Mesangial cell (primary cell): ENCODE results near the gene H2AC25.

DNA sequence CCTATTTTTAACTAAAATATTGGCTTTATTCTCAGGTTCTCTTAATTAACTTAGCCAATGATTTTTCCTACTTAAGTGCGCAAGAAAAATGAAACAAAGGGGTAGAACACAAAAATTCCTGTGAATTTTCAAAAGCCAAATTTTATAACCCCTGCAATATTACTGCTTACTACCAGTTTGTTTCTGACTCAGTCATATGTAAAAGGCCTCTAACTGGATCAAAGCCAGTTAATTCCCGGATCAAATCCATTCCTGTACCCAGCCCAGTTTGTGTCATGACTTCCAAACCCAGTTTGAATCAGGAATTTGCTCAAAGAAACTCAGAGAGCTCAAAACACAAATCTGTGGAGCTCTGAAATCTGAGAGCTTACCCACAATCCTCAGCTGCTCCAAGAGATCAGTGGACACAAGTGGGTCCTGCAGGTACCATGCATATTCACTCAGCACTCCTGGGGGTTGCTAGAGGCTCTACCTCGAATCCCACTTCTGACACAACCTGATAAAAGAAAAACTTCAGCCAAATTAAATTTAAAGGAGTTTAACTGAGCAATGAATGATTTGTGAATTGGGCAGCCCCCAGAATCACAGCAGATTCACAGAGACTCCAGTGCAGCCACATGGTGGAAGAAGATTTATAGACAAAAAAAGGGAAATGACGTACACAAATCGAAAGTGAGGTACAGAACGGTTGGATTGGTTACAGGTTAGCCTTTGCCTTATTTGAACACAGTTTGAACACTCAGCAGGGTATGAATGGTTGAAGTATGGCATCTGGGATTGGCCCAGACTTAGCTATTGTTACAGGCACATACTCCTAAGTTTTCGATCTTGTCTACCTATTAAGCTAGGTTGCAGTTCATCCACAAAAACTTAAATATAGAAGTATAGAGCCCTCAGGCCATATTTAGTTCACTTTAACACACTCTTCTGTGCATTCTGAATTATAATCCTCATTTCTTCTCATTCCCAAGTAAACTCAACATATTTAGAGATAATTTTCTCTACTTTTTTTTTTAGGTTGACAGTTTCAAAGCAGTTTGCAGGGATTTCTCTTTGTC is 11.9 kb upstream of the MRPL55 start:
- RAMPAGE, long total RNA = no peak

DNA sequence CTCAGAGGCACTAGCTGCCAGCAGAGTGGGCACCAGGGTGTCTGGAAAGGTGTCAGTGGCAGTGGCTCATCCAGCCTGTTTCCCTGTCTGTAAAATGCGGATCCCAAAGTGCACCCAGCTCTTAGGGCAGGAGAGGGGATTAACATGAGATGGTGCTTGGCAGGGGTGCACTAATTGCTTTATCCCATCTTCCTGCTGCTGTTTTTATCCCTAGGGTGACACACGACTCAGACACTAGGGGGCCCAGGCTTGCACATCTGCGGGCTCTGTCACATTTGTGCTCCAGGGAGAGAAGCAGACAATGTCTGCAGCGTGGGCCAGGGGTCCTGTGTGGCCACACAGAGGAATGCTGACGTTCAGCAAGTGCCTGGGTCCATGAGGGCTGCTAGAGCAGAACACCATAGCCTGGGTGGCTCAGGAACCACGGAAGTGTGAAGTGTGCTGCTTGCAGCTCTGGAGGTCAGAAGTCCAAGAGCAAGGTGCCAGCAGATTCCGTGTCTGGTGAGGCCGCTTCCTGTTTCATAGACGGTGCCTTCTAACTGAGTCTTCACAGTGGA is 19.4 kb downstream of the OBSCN start:
- RAMPAGE, long total RNA = no peak

DNA sequence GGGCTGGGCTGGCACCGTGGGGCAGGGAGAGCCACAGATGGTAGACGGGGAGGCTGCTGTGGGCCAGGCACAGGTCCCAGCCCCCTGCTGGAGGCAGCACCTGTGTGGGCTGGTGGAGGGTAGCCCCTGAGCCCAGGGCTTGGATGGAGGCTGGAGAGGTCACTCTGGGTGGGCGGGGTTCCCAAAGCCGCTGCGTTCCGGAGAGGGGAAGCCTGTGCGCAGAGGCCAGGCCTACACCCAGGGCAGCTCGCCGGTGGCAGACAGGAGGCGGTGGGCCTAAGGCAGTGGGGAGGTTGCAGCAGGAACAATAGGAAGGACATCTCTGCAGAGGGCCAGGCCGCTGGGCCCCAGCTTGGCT is 53.4 kb downstream of the TRIM11 start:
- RAMPAGE, long total RNA = no peak

GRCh38 chr1:228360573-228361394 is 45.9 kb downstream of the TRIM11 start:
- RAMPAGE, long total RNA = no peak

DNA sequence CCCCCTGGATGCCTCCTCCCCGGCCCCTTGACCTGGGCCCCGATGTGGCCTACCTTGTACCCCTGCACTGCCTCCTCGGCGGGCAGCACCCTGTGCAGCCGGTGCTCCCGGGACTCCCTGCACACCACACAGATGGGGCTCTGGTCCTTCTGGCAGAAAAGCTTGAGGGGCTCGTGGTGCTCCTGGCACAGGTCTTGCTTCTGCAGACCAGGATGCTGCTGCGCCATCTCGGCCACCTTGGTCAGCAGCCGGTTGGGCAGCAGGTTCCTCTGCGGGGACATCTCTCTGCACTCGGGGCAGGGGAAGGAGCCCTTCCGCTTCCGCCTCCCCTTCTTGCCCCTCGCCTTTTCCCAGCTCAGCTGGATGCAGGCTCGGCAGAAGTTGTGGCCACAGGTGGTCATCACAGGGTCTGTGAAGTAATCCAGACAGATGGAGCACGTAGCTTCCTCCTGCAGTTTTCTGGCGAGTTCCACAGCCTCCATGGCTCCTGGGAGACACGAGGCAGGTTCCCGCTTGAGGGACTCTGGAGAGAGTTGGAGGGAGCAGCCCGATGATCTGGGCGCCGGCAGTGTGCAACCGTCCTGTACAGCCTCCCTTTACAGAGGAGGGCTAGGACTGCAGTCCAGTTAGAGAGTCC is 2.0 kb downstream of the TRIM17 start:
- RAMPAGE, long total RNA = no peak

DNA sequence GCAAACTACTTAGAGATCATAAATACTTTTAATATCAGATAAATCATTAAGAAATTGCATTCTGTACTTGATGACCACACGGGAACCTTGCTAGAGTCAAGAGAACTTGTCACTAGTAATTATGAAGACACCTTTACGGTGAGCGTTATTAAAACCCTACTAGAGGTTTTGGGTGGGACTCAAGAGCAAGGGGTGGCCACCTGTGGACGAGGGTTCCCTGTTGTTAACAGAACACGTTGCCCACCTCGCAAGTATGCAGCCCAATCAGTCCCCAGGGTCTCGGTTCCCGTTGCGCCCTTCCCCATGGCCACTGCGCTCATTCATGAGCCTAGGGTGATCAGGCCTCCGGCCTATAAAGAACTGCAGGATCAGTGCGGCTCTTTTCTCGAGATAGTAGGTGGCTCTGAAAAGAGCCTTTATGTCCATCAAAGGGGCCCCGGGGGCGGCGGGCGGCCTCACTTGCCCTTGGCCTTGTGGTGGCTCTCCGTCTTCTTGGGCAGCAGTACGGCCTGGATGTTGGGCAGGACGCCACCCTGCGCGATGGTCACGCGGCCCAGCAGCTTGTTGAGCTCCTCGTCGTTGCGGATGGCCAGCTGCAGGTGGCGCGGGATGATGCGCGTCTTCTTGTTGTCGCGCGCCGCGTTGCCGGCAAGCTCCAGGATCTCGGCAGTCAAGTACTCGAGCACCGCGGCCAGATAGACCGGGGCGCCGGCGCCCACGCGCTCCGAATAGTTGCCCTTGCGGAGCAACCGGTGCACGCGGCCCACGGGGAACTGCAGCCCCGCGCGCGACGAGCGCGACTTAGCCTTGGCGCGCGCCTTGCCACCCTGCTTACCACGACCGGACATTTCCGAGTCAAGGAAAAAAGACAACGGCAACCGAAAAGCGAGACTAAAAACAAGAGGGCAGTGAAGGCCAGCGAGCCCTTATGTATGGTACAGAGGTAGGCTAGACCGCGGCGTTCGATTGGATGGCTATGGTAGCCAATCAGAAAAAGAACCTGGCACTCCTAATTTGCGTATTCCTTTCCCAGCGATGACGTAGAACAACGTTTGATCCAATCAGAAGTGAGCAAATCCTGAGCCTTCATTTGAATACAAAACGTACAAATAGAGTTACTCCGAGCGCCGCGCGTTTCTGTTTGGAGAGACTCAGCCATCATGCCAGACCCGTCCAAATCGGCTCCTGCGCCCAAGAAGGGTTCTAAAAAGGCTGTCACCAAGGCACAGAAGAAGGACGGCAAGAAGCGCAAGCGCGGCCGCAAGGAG is at the start of gene H2AC25:
Gene H2AC25 (minus strand): TSS at position 904 of the 1,268 bp plus-strand sequence.
- RAMPAGE, long total RNA = start-site peak on the minus strand centred at position 903 of the sequence, 10 bp wide, 236 reads

- RAMPAGE, long total RNA = no peak
Observed at GRCh38 chr1:228459164-228459726, 1.3 kb downstream of the H2BC26 start.

GRCh38 chr1:228647374-228648606 is 87.5 kb upstream of the RHOU start:
- RAMPAGE, long total RNA = no peak

GRCh38 chr1:228810775-228811264 is 75.5 kb downstream of the RHOU start:
- RAMPAGE, long total RNA = no peak

- RAMPAGE, long total RNA = no peak
Observed at GRCh38 chr1:228860681-228861291, 125.5 kb downstream of the RHOU start.

- RAMPAGE, long total RNA = no peak
Observed at GRCh38 chr1:228875676-228876215, 140.5 kb downstream of the RHOU start.

DNA sequence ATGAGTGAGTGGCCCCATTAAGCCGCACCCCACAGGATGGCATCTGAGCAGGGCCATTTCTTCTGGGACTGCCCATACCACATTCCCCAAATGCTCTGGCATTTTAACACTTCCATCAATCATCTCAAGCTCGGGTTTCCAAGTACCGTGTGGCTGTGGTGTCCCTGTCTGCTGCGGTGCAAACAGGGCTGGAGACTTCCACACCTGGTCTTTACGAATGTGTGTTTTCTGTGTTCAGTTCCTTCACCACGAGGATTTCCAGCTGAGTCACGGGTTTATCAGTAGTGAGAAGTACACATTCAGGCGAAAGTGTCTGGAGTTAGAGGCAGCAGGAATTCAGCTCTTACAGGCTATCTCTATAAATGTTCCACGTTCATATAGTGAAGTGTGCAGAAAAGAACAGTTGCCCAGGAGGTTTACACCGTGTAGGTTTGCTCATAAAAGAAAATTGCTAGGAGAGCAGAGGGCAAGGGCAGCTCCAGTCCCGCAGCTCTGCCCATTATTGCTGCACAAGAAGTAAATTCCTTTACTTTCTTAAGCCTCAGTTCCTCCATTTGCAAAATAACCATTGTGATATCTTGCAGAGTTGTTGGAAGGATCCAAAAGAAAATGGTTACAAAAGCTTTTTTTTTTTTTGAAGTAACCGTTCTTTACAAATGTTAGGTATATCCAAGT is 195.4 kb downstream of the RHOU start:
- RAMPAGE, long total RNA = no peak

GRCh38 chr1:229199360-229199717 is 71.6 kb upstream of the RAB4A start:
- RAMPAGE, long total RNA = no peak

DNA sequence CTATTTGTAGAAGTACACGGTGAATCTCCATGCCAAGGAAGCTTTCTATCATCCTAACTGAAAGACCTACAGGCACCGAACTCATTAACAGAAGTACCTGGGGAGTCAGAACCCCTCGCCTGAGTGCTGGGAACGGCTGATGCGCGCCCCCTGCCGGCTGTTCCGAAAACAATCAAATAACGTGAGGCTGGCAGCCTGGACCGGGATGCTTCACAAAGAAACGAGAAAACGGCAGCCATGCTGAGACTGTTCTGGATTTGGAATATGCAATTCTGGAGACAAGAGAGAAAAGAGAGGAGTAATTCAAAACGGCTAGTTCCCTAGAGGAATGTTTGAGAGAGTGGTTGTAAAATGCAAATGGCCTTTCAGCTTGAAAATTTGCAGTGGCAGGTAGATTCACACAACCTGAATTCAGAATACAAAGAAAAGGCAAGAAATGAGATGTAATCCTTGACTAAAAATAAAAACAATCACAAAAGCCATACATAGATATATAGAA is 43.4 kb upstream of the RAB4A start:
- RAMPAGE, long total RNA = no peak

- RAMPAGE, long total RNA = no peak
Observed at GRCh38 chr1:229272118-229273047, 1.5 kb downstream of the RAB4A start.

DNA sequence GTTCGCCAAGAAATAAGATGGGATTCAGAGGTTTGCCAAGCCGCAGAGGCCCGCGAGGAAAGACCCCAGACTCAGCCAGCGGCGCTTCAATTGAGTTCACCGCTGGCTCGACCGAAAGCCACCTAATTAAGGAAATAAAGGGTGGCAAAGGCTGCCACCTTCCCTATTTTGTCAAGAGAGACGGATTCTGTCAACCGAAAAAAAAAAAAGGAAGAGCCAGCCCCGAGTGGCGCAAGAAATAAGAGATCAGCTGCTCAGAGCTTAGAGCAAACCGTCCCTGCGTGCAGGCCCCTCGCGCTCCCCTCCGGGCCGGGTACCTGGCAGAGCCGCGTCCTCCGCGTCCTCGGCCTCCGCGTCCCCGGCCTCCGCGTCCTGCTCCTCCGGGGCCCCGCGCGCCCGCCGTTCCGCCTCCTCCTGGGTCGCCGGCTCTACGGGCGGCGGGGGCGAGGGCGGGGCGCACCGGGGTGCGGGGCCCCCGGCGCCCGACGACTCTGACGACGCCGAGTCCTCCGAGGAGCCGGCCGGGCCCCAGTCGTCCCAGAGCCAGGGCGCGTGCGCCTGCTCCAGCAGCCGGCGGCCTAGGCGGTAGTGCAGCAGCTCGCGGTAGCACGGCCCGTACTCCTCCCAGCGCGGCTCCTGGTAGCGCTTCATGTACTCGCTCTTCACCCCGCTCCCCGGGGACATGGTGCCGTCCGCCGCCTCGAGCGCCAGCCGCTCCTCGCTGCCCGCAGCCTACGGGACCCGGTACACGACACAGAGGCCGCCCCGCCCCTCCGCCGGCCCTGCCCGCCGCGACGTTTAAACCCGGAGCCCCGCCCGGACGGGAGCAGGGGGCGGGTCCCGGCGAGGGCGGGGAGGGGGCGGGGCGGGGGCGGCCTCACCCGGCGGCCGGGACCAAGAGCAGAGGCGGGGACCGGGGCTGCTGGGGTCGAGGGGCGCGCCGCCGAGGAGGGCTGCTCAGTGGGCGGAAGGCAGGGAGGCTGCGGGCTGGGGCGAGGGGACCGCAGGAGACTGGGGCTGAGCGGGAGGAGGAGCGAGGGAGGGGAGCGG is 740 bp downstream of the CCSAP start:
- RAMPAGE, long total RNA = no peak

DNA sequence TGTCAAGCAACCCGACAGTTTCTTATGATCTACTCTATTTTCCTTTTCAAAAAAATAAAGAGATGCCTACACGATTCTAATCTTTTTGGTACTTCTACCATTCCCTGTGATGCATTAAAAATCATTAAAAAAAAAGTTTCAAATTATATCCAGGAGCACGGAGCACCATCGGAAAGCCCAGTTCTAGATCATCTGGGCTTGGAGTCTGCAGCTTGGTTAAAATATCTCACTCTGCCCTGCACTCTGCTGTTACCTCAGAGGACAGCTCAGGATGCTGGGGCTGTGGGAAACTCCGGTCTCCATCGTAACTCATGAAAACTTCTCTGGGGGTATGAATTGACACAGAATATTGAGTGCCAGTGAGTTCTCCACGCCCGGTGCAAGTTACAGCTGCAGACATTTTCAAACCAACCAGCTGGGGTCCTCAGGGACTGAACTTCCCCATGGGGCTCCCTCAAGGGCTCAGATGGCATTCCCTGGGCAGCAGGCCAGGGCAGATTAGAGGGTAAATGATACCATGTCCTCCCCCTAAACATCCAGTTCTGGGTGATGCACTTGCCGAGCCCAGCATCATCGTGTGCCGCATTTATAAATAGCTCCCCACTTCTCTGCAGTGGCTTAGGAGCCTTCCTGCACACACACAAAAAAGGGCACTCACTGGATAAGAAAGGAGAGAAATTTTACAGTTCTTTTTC is 27.7 kb upstream of the CCSAP start:
- RAMPAGE, long total RNA = no peak

DNA sequence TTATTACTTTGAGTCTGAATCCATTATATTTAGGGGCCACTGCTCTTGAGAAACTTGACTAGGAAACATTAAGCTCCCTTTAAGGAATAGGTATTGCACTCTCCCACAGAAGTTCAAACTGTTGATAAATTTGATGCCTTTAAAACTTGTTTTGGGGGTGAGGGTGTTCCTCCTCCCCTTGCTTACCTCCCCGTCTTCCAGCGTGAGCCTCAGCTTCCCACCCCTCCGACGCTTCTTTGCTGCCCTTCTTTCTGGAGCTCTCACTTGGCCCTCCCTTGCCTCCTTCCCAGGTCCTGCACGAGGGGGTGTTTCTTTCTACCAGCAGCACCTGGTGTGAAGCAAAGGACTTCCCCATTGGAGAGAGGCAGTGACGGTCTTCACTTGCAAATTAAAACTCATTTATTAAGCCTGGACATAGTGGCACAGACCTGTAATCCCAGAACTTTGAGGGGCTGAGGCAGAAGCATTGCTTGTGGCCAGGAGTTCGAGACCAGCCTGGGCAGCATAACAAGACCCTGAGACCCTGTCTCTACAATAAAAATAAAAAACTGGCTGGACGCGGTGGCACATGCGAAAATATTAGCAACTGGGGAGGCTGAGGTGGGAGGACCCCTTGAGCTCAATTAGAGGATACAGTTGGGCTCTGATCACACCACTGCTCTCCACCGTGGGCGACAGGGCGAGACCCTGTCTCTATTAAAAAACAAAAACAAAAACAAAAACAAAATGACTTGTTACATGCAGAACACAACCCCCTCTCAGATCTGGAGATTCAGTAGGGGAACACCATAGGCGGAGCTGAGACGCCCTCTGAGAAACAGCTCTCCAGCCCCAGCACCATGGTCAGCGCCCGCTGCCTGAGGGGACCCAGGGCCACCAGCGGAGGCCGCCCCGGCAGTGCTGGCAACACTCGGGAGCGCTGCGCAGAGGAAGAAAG is 3.5 kb downstream of the ACTA1 start:
- RAMPAGE, long total RNA = no peak

DNA sequence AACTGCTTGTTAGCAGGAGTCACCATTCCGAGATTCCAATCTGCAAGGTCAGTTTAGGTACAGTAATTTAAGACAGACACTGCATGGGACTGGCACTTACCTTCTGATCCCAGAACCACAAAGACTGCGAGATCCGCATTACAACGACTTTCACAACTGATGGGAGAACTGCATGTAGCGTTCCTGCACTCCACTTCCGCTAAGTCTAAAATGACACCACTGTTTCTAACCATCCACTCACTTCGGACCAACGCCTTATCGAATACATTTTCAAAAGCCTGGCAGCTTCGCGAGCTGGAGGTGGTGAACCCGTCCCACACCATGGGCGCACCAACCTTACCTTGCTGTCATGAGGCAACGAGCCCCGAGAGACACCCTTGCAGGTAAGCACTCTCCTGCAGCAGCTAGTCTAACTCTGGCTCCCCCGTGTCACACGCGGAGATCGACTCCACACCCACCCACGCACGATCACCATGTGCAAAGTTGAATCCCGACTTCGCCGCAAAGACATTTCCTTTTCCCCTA is 903 bp downstream of the TAF5L start:
- RAMPAGE, long total RNA = no peak

GRCh38 chr1:229694175-229694861 is 68.3 kb downstream of the URB2 start:
- RAMPAGE, long total RNA = no peak